ENCODE measurements around a stretch of chr2.

GRCh38 chr2:12493004-12493618 is 223.6 kb upstream of the TRIB2 start:
- PRO-cap: no peak

DNA sequence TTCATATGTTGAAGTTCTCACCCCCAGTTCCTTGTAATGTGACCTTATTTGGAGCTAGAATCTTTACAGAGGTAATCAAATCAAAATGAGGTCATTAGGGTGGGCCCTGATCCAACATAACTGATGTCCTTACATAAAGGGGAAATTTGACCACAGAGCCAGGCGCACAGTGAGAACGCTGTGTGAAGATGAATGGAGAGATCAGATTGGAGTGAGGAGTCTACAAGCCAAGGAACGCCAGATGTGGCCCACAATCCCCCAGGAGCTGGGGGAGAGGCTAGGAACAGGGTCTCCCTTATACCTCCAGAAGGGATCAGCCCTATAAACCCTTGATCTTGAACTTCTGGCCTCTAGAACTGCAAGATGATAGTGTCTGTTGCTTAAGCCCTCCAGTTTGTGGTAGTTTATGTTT is 31.5 kb upstream of the TRIB2 start:
- PRO-cap: no peak

DNA sequence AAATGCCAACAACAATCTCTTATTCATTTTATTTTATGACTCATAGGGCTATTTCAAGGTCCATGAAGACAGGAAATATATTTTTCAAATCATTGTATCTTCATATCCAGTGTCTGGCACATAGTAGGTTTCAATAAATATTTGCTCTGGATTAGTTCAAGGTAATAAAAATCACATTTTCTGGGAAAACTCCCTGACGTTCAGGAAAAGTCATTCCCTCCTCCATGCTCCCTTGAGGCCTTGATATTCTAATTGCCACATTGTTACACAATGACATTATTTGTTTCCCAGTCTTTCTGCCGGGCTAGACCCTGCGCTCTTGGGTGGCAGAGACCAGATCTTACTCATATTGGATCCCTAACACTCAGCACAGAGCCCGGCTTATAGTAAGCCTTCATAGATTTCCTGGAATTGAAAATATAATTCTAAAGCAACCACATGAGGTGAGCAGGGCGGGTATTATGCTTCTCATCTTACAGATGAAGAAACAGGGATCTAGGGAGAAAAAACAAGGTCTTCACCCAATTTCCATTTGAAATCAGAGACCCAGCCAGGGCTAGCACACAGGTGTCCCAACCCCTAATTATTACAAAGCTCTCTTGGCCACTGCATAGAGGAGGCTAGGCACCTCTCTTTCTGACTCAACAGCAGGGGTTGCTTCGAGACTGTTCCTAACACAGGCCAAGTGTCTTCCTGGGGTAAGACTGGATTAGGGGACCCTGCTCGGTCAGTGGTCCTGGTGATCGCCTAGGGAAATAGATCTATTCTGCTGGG is 1.8 kb upstream of the TRIB2 start:
- PRO-cap: no peak

DNA sequence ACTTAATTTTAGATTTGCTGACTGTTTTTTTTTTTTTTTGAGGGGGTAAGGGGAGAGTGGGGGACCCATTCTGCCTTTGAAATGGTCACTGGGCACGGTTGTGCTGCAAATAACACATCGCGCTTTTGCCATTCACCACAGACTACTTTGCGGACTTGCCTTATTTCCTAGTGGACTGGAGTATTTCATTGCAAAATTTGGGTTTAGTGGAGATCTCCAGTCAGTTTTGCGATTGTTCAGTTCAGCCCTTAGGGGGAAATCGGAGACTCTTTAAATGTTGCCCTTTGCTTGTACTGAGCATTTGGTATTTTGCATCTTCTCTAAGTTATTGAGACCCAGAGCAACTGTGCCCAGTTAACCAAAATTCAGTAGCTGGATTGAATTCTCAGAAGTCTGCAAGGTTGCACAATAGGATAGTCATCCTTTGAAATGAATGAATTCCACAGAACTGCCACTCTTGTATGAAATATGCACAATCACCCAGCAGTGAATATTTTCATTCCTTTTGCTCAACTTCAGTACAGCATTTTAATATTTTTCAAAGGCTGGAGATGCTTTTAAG is 2.9 kb downstream of the TRIB2 start:
- PRO-cap: no peak

DNA sequence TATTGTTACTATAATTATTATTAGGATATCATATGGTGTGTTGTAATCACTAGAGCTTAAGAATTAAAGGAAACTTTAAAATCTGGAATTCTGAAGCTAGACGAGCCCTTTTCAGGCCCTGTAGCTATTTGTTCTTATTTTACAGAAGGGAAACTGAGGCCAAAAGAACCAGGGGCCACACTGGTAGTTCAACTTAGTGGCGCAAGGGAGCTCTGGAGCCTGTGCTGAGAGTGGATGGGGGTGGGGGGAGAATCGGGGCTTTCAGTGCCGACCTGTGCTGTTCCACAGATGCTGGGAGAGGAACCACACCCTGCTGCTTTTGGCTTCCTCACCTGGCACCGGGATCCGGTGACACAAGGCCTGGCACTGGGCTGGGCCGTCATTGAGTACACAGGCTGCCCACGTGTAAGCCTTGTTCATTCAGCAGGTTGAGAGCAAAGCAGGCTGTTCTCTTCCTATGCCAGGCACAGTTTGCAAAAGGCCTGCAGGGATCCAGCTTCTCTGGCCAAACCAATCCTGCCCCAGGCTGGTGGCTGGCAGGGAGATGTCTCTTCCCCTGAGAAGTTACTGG is 17.0 kb downstream of the TRIB2 start:
- PRO-cap: no peak

GRCh38 chr2:15639974-15640694 is 48.5 kb downstream of the DDX1 start:
- PRO-cap: no peak

DNA sequence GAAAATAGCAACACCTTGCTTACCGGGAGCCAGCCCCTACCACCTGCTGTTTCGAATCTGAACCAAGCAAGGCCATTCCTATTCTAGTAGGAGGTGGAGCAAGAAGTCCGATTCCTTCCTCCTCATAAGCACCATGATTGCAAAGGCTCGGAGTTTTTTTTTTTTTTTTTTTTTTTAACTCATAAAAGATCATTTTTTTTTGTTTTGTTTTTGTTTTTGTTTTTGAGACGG is 77.9 kb downstream of the DDX1 start:
- PRO-cap: no peak

DNA sequence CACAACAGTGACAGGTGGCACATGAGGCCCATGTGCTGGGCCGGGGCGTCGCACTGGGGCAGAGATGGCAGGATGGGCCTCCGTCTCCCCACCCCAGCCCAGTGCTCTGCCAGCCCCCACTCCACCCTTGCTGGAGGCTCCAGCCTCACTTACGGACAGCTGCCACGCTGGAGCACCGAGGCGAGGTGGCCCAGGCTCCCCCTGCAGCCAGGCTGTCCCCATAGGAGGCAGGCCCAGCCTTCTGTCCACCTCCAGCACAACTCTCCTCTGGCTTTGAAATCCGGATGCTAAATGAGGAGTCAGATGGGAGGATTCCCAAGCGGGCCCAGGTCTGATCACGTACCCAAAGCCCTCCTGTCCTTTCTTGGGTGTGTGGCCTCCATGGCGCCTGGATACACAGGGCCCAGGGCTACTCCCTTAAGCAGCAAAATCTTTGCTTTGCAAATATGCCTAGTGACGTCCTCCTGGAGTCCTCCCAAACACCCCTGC is 170.6 kb upstream of the MYCN start:
- PRO-cap: no peak

- PRO-cap: no peak
These were observed 1.4 kb downstream of the MYCN start for GRCh38 chr2:15941381-15942483.

GRCh38 chr2:16102789-16103601 is 162.6 kb downstream of the MYCN start:
- PRO-cap: no peak

GRCh38 chr2:16227976-16228439 is 287.7 kb downstream of the MYCN start:
- PRO-cap: no peak

GRCh38 chr2:16621345-16622174 is 44.1 kb downstream of the CYRIA start:
- PRO-cap: no peak

DNA sequence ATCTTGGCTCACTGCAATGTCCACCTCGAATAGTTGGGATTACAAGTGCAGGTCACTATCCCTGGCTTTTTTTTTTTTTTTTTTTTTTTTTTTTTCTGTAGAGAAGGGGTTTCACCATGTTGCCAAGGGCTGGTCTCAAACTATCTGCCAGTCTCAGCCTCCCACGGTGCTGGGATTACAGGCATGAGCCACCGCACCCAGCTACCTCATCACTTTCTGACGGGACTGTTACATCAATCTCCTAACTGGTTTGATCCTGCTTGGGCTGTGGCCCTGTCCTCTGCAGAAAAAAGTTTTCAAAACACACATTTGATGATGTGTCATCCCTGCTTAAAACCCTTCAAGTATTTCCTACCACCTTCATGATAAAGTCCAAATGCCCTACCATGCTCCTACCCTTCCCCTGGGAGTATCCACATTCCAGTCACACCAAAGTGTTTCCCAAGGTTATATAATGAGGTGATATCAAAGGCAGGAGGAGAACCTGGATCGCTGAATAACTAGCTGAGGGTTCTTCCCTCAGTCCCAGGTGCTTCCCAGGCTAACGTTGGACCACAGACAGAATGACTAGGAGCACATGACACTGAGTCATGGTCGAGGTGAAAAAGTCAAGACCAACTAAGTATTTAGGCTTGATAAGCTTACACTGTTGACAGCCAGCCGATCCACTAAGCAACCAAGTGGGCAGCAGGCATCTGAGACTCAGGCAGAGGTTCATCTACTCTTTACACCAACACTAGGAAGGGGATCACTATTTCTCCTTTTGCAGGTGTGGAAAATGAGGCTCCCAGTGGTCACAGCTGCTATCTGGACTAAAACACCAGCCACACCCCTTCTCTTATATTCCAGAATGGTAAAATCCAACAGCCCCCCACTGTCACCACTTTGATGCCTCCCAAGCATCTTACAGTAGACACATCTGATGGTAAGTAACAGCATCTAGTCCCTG is 31.9 kb downstream of the CYRIA start:
- PRO-cap: no peak

- PRO-cap: no peak
These were observed 2.5 kb upstream of the VSNL1 start for GRCh38 chr2:17537908-17538449.

DNA sequence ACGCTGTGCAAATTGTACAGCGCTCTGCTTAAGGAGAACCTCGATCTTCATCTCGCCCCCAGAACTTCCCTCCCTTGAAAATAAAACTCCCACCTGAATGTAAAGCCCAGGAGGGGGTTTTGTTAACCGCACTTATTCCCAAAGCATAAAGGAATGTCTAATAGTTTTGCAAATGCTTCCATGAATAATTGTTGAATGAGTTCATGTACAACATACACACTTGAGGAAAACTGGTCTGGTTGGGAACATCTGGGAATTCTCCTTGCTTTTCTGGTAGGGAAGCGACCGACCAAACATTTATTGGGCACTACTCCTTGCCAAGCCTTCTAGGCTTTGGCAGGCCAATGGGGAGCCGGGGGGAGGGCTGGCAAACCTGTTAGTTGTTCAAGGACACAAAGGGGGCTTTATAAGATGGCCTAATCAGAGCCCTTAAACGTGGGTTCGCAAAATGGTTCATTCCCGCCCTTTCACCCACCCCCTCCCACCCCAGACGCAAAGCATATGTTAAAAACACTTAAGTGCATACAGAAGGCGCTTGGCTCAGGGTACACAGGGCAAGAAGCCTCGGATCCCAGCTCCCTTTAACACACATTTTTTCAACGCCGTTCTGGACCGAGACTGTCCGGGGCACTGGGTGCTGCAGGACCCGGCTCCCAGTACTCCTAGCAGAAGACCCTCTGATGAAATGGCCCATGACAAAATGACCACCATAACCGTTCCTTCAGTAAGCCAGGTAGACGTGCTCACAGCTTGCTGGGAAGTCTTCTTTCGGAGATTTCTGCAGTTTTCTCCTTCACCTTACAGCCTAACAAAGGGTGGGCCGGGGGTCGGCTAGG is 828 bp upstream of the VSNL1 start:
- PRO-cap: no peak

- PRO-cap: no peak
These were observed 15.5 kb downstream of the SMC6 start for GRCh38 chr2:17738124-17738494.

- PRO-cap: no peak
These were observed 12.2 kb downstream of the SMC6 start for GRCh38 chr2:17741370-17741811.

DNA sequence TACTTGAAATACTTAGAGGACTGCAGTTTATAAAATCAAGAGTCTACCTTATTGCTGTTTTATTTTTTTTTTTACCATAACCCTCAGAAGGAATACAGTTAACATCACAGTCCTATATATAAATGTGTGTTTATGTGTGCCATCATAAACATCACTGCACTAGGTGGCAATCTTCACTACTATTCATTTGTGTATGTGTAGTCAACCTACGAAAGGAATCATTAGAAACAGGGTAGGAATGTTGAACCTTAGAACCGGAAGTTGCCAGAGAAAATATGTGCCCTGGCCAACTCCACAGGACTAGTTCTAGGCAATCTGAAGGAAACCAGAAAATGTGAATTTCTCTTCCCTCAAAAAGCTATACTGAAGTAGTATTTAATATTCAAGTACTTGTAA is 3.4 kb downstream of the GEN1 start:
- PRO-cap: no peak

DNA sequence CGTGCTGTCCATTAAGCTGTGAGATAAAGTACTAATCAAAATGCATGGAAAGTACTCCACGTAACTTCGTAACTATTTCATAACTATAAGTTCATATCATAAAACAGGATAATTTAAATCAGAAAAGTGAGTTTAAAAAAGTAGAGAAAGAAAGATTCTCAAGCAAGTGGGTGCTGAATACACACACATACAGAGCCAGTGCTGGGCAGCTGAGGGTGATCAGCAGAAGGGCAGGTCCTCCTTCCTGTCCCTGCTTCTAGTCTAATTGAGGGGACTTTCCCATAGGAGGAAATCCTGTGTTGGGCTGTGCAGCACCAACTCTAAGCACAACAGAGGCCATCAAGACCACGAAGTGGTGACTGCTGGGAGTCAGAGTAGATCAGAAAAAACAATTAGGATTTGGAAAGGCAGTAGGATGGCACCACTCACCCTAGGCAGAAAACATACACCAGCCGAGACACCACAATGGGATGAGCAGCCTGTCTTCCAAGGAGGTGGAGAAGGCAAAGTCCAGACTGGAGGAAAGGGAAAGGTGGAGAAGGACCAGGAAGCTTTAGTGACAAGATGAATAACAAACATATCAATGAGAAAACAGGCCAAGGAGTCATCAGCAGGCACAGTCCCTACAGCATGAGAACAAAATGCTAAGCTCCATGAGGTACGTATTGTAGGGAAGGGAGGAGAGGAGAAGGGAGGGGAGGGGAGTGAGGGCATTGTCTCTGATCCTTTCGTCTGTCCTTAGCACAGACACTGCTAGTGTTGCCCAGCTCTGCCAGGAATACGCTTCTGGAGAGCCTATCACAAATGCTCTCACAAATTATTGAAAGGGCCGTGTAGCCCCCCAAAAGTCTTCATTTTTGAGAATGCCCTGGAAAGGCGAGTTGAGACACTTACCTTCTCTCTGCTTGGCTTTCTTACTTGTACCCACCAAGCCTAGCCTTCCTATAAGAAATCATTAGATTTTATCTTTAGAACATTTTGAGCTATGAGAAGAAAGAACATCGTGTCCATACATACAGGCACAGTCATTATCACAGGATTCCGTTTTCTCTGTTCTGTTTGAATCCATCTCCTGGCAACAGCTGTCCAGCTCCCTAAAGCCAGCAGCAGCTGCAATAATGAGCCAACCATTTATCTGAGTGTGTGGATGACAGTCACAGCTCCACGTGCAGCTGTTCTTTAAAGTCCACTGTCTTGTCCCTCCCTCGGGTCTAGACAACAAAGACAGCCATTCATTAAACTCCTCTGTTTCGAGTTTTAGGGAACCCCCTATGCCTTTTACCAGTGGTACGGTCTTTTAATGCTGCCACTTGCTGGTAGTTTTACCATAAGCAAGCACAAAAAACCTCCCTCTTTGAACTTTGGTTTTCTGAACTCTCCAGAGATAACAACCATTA is 16.6 kb upstream of the MSGN1 start:
- PRO-cap: no peak

GRCh38 chr2:17813647-17814206 is 2.5 kb upstream of the MSGN1 start:
- PRO-cap: no peak